Skeletal muscle tissue (tissue), 7 donors: ENCODE measurements around the gene MACROH2A2.

GRCh38 chr10:69326037-69326678 is 7.5 kb downstream of the HK1 start:
- PRO-cap, 3 experiments: no peak in any of the 3 experiments
- RAMPAGE, long total RNA: no peak
- RRBS, 2 experiments: no CpG with 5 or more reads among the region's 13 CpGs

- PRO-cap, 3 experiments: peak in 2 of 3 experiments; most common minus-strand start chr10:69375620 (in 2)
- RAMPAGE, long total RNA: no peak
- RRBS, 2 experiments: 9% methylated on average over 6 of the region's 22 CpGs
Measured at GRCh38 chr10:69375212-69376449, 41.1 kb downstream of the TACR2 start.

GRCh38 chr10:69382382-69382947 is 34.3 kb downstream of the TACR2 start:
- PRO-cap, 3 experiments: no peak in any of the 3 experiments
- RAMPAGE, long total RNA: no peak
- RRBS, 2 experiments: 73 to 74% methylated on average over 4 to 9 of the region's 25 CpGs

DNA sequence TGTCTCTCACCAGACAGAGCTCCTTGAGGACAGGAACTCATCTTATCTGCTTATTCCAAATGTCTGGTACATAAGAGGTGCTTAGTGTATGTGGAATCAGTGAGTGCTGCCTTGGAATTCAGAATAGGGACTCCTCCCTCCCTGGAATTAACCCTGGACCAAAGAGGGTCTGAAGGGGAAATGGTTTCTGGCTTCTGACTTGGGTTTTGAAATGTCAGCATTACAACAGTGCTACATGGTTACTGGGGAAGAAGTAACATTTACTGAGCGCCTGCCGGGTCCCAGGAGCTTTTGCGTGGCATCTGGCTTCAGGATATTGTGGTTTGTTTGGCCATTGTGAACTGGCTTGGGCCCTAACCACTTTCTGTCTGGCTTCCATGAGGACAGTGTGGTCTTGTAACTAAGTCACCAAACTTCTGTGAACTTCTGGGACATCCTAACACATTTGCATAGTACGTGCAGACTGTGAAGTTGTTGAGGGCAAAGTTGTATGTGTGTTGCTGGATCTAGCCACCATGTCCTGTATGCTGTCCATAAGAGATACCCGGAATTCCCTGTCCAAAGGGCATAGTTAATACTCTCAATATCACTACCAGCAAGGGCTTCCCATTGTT is 21.3 kb downstream of the TSPAN15 start:
- PRO-cap, 3 experiments: no peak in any of the 3 experiments
- RAMPAGE, long total RNA: no peak
- RRBS, 2 experiments: no CpG with 5 or more reads among the region's 5 CpGs

GRCh38 chr10:70052214-70052914 is at the start of gene MACROH2A2:
MACROH2A2 (plus strand) TSS chr10:70052846.
- PRO-cap, 3 experiments: no peak in any of the 3 experiments
- RAMPAGE, long total RNA: no peak
- RRBS, 2 experiments: no CpG with 5 or more reads among the region's 37 CpGs

DNA sequence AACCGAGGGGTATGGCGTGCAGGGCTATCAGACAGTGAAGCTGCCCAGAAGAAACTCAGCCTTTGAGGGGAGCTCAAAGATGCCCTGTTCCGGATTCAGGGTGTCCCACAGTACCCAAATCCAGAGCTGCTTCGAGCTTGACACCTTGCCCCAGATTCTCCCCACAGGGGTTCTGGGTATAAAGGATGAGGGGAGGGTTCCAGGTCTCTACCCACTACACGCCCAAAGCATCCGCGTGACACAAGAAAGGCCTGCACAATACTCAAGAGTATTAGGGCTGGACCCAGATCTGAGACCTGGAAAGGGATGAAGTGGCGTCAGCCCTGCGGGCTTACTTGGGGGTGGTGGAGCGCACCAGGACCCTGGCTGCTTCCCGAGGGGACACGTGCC is 1.4 kb downstream of the TYSND1 start:
- PRO-cap, 3 experiments: no peak in any of the 3 experiments
- RAMPAGE, long total RNA: no peak
- RRBS, 2 experiments: no CpG with 5 or more reads among the region's 12 CpGs

DNA sequence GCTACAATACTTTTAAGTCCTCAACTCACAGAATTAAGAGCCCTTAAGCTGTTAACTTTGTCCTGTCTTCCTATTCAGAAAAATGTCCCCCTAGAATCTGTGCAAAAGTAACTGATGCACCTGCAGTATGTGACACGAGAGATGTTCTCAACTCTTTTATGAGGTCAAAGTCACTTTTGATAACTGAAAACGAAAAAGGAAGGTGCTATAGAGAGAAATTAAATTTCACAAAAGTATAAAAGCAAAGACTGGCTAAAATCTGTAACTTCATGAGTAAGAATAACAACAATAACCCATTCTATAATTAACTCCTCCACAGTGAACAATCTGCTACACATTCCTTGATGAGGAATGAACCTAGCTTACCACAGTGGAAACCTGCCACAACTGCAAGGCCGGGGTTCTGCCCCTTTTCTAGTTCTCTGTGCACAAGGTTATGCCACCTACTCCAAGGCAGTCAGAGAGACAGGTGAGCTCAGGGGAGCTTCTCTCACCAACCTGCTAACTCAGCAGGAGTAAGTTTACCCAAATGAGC is 5.0 kb upstream of the TYSND1 start:
- PRO-cap, 3 experiments: no peak in any of the 3 experiments
- RAMPAGE, long total RNA: no peak
- RRBS, 2 experiments: no CpG with 5 or more reads among the region's 3 CpGs

DNA sequence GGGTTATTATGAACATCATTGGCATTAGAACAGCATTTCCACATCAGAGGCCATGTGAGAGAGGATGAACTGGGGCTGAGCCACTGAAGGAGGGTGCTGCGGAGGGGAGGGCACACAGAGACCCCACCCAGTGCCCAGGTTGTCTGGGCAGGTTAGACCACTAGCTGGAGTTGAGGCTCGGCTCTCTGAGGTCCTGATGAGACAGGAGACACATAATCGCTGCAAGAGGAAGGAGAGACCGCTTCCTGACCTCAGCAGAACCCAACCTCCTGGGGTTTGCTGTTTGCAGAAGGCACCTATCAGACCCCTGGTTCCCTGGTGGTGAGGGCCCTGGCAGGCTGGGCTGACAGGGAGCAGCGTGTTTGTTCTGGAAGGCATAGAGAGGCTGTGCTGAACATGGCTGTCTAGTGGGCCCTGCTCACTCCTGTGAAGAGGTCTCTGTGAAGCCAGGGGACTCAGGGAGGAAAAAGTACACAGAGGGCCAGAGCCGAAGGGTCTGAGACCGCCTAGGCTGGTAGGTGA is 39.3 kb upstream of the NPFFR1 start:
- PRO-cap, 3 experiments: no peak in any of the 3 experiments
- RAMPAGE, long total RNA: no peak
- RRBS, 2 experiments: no CpG with 5 or more reads among the region's 7 CpGs

DNA sequence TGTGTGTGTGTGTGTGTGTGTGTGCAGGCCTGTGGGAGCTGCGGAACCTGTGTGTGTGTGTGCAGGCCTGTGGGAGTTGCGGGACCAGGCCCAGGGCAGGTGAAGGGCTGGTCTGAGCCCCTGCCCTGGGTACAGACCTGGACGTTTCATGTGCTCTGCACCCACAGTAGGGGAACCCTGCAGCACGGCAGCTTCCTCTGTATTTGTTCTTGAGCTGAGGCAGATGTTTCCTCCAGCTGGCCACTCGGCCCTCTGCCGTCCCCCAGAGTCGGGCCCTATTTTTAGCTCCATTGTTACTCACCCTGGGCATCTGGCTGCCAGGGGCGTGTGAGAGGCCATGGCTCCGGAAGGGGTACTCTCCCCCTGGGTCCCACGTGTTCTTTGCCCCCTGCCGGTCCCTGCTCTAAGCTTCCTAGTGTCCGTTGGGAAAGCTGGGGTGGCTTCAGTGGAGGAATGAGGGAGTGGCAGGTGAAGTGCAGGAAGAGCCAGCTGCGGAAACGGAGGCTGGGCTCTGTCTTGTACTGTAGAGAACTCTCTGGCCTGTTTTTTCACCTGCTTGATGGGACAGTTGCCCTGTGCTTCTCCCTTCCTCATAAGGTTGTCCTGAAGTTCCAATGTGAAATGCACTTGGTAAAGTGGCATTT is 30.4 kb downstream of the PALD1 start:
- PRO-cap, 3 experiments: no peak in any of the 3 experiments
- RAMPAGE, long total RNA: no peak
- RRBS, 2 experiments: 0 to 20% methylated on average over 1 to 2 of the region's 14 CpGs

DNA sequence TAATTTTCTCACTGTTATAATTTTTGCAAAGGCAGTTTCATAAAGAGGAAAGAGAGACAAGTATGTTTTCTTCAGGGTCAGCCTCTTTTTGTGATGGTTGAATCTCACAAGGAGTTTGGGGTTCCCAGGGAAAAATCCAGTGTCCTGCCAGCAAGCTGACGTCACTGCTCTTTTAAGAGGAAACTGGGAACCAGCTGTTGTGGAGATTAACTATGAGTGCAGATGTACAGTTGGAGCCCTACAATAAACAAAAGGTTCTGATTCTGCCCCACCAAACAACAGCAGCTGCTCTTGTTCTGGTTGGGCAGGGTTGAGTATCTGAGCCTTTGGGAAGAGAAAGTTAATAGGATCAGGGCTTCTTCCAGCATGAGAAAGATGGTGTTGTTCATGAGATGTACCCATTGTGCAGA is 12.8 kb downstream of the PRF1 start:
- PRO-cap, 3 experiments: no peak in any of the 3 experiments
- RAMPAGE, long total RNA: no peak
- RRBS, 2 experiments: no CpG with 5 or more reads among the region's 1 CpG

DNA sequence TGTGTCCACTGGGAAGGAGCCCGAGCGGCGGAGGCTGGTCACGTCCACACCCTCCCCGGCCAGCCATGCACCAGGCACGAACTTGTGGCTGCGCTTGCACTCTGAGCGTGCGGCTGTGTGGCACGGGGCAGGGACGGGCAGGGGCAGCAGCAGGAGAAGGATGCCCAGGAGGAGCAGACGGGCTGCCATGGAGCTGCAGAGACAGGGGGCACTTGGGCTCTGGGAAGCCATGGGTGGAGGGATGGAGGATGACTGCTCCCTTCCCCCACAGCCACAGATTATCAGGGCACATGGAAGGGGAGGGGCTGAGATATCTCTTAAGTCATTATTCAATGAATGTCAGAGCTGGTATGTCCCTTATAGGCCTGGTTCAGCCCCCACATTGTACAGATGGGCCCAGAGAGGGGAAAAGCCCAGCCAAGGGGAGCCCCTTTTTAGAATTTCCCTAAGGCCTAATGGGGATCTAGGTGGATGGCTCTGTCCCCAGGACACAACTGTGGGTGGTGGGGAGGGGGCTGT is 1.8 kb downstream of the PRF1 start:
- PRO-cap, 3 experiments: no peak in any of the 3 experiments
- RAMPAGE, long total RNA: no peak
- RRBS, 2 experiments: no CpG with 5 or more reads among the region's 12 CpGs

- PRO-cap, 3 experiments: no peak in any of the 3 experiments
- RAMPAGE, long total RNA: no peak
- RRBS, 2 experiments: no CpG with 5 or more reads among the region's 7 CpGs
Measured at GRCh38 chr10:71246194-71246703, 33.9 kb downstream of the UNC5B start.

DNA sequence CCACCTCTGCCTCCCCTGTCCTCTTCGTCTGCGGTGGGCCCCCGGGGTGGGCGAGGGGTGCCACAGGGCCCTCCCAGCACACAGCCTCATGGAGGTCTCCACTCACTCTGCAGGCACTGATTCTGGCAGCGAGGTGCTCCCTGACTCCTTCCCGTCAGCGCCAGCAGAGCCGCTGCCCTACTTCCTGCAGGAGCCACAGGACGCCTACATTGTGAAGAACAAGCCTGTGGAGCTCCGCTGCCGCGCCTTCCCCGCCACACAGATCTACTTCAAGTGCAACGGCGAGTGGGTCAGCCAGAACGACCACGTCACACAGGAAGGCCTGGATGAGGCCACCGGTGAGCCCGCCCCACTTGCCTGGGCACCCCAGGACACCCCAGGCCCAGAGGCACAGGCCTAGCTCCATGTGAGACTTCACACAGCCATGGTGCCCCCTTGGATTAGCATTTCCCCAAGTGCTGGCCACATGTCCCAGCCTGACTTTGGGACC is 39.3 kb upstream of the SLC29A3 start:
- PRO-cap, 3 experiments: no peak in any of the 3 experiments
- RAMPAGE, long total RNA: no peak
- RRBS, 2 experiments: 58 to 61% methylated on average over 3 of the region's 19 CpGs

DNA sequence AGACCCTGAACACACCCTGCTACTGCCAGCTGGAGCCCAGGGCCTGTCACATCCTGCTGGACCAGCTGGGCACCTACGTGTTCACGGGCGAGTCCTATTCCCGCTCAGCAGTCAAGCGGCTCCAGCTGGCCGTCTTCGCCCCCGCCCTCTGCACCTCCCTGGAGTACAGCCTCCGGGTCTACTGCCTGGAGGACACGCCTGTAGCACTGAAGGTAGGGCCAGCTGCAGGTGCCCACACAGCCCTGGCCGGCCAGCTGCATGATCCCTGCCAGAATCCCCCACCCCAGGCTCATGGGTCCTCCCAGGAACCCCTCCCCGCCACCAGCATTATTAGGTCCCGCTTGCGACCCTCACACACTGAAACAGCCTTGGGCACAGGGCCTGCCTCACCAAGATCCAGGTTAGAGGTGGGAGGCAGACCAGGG is 25.3 kb upstream of the SLC29A3 start:
- PRO-cap, 3 experiments: no peak in any of the 3 experiments
- RAMPAGE, long total RNA: no peak
- RRBS, 2 experiments: no CpG with 5 or more reads among the region's 14 CpGs

GRCh38 chr10:71345041-71345487 is 26.0 kb downstream of the SLC29A3 start:
- PRO-cap, 3 experiments: no peak in any of the 3 experiments
- RAMPAGE, long total RNA: no peak
- RRBS, 2 experiments: no CpG with 5 or more reads among the region's 3 CpGs

DNA sequence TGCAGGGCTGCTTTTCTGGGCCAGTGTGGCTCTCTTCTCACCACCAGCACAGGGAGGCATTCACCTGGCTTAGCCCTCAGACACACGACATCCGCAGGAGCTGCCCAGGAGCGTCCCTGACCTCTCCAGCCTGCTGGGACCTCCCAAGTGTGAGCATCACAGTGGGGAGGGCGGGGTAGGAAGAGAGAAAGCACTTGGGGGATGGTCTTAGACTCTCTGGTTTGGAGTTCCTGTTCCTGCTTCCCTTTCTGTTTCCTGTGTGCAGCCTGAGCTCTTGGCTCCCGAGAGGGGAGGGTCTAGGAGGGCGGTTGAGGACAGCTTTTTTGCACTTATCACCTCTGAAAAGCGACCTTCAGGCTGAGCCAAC is 78.4 kb downstream of the CDH23 start:
- PRO-cap, 3 experiments: no peak in any of the 3 experiments
- RAMPAGE, long total RNA: no peak
- RRBS, 2 experiments: no CpG with 5 or more reads among the region's 7 CpGs

- PRO-cap, 3 experiments: no peak in any of the 3 experiments
- RAMPAGE, long total RNA: no peak
- RRBS, 2 experiments: no CpG with 5 or more reads among the region's 21 CpGs
Measured at GRCh38 chr10:71740122-71741157, 20.9 kb upstream of the C10orf105 start.

DNA sequence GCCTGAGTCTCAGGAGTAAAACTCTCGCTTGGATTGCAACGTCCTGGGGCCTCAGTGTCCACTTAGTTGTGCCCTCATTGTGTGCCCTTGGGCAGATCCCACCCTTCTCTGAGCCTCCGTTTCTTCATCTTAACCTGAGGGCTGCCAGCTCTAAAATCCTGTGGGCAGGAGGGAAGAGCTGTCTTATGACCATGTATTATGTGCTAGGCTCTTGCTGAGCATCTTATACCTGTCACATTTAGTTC is 7.0 kb downstream of the VSIR start:
- PRO-cap, 3 experiments: no peak in any of the 3 experiments
- RAMPAGE, long total RNA: no peak
- RRBS, 2 experiments: no CpG with 5 or more reads among the region's 3 CpGs

- PRO-cap, 3 experiments: no peak in any of the 3 experiments
- RAMPAGE, long total RNA: no peak
- RRBS, 2 experiments: 11 to 17% methylated on average over 3 to 4 of the region's 12 CpGs
Measured at GRCh38 chr10:71767545-71768271, 5.6 kb downstream of the VSIR start.

DNA sequence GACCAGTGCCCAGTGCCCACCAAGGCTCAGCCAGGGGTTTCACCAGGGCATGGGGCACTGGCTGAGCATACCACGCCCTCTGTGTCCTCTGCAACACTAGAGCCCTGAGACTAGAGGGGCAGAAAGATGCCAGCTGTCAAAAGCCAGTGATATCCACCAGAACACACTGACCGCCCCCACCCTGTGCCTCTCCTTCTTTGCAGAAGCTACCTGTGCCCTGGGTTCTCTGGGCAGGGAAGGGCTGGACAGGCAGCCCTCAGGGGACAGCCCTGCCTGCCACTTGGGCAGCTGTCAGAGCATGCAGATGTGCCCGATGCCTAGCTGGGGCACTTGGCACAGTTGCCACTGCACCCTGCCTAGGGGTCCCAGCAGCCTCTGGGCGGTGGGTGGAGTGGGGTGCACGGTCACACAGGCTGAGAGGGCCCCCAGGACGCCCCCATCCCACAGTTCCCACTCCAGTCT is 442 bp downstream of the VSIR start:
- PRO-cap, 3 experiments: no peak in any of the 3 experiments
- RAMPAGE, long total RNA: no peak
- RRBS, 2 experiments: no CpG with 5 or more reads among the region's 6 CpGs